Uterus (tissue), 7 donors: ENCODE measurements around the genes ADGRF4, RHAG and GCM1.

DNA sequence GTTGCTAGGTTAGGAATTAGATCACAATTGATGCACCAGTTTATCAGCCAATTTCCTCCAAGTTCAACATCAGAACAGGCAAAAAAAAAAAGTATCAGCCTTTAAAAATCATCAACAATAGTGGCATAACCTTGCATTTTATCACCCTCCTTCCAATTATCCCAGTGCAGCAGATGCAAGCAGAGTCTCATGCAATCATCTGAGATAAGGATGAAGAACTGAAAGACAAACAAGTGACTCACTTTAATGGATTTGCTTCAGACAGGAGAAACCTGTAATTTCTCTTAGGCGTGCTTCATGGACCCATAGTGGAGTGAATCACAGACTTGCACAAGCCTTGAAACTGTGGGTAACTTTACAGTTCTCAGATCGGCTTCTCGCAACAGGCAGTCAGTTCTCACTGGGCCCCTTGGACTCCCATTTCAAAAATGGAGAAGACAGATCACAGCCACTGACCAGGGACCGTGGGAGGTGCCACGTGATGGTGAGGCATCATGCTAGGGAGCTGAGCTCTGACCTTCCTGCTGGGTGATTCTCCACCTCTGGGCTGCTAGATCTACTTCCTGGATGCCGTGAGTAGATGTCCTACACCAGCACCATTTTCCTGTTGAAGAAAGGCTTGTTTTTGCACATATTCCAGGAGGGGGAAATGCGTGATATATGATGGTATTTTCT is at the start of gene ADGRF4:
TSS of gene ADGRF4 (plus strand) at position 358 of the 675 bp plus-strand sequence.
- PRO-cap, 4 experiments: peak in 1 of 4 experiments; most common plus-strand start position 360 of the sequence (in 1)
- RAMPAGE, long total RNA, 2 experiments: start-site peak on the plus strand in 1 of 2 experiments, centred at position 370 of the sequence, 11 reads per replicate
- RRBS: no CpG with 5 or more reads among the region's 7 CpGs

- PRO-cap, 4 experiments: no peak in any of the 4 experiments
- RAMPAGE, long total RNA, 2 experiments: no peak in any of the 2 experiments
- RRBS: 6% methylated on average over 9 of the region's 68 CpGs
Measured at GRCh38 chr6:48068160-48069357, 42.4 kb downstream of the PTCHD4 start.

- PRO-cap, 4 experiments: no peak in any of the 4 experiments
- RAMPAGE, long total RNA, 2 experiments: no peak in any of the 2 experiments
- RRBS: no CpG with 5 or more reads among the region's 3 CpGs
Measured at GRCh38 chr6:49325994-49326752, 136.9 kb downstream of the MMUT start.

- PRO-cap, 4 experiments: peak in 1 of 4 experiments; most common minus-strand start chr6:49542051 (in 1)
- RAMPAGE, long total RNA, 2 experiments: no peak in any of the 2 experiments
- RRBS: no CpG with 5 or more reads among the region's 5 CpGs
Measured at GRCh38 chr6:49541756-49542304, 8.6 kb upstream of the C6orf141 start.

DNA sequence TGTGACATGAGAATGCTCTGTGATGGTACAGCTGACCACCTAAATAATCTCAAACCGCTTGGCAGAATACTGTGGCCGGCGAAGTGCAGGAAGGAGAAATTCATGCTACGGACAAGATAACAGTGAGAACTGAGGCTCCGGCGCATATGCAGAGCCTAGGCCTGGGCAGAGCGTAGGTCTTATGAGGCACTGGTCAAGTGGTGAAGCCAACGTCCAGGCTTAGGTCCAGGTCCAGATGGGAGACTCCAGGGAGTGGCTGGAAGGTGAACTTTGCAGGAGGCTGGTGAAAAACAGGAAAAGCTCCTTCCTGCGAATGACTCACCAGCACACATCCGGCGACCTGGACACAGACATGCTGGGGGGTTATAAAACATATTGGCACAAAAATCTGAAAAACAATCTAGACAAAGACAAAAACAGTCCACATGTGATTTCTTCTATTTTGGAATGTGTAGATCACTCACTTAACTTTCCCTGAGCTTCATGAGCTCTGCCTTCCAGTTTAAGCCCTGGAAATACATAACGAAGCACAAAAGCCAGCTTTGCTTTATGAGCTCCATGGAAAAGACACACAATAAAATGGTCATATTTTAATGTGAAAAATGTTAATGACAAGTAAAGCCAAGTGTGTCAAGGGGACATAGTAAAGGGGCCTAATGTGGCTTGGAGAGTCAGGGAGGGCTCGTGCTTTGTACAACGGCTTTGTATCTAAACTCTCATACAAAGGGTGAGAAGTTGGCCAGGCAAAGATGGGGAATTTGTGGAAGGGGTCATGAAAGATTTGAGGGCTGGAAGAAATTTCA is 15.5 kb downstream of the C6orf141 start:
- PRO-cap, 4 experiments: no peak in any of the 4 experiments
- RAMPAGE, long total RNA, 2 experiments: no peak in any of the 2 experiments
- RRBS: no CpG with 5 or more reads among the region's 14 CpGs

GRCh38 chr6:49636660-49637098 is at the start of gene RHAG:
Gene RHAG, minus strand, starts transcription at chr6:49636839.
- PRO-cap, 4 experiments: no peak in any of the 4 experiments
- RAMPAGE, long total RNA, 2 experiments: no peak in any of the 2 experiments
- RRBS: no CpG with 5 or more reads among the region's 3 CpGs

DNA sequence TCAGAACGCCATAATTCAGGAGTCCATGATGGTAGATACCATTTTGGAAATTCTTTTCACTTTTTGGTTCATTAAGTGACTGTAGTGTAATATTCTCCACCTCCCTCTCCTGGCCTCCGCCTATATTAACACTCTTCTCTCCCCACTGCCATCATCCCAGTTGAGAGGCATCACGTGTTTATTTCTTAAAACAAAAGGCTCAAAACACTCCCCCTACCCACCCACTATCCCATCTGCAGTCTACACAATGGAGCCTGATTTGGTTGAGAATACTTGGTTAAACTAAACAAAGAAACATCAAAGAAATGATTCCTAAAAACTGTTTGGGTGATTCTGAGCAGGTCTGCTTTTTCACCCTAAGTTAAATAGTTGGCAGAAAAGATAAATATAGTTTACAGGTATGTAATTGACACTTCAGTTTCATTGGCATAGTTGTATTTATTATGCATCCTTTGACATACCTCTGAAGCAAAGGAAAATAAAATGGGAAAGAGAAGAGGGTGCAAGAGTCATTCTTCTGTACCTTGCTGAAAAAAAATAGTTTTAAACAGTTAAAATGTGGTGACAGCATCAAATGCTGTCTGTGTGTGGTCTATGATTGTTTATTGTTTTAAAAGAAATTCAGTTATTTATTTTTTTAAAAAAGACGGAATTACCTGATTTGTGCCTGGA is 6.0 kb downstream of the TFAP2B start:
- PRO-cap, 4 experiments: no peak in any of the 4 experiments
- RAMPAGE, long total RNA, 2 experiments: no peak in any of the 2 experiments
- RRBS: no CpG with 5 or more reads among the region's 4 CpGs

DNA sequence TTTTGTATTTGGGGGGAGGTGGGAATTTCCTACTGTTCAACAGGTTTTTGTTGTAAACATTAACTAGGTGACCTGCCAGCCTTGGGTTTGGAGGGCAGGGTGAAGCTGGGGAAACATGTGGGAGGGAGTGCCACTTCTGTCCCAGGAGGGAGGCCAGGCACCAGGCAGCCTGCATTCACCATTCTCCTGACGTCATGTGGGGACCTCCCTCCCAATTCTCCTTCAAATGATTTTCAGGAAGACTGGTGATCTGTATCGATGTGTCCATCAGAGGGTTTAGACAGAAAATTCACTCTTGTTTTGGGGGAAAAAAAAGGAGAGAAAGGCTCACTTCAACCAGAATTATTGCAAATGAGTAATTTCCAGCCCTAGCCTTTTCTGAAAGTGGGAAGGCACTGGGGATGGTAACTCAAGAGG is 37.9 kb upstream of the PKHD1 start:
- PRO-cap, 4 experiments: no peak in any of the 4 experiments
- RAMPAGE, long total RNA, 2 experiments: no peak in any of the 2 experiments
- RRBS: no CpG with 5 or more reads among the region's 2 CpGs

DNA sequence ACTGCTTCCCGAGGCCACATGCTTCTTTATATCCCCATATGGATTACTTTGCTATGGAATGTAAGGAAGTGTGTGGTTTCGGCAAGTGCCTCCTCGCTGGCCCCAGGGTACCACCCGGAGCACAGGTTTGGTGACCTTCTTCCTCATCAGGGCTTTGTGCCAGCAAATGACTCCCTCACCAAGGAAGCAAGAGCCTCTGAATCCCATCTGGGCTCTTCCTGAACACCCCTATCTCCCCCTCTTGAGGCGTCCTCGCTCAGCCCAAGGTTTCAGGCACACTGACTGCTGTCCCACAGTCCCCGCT is 41.9 kb upstream of the IL17A start:
- PRO-cap, 4 experiments: no peak in any of the 4 experiments
- RAMPAGE, long total RNA, 2 experiments: no peak in any of the 2 experiments
- RRBS: no CpG with 5 or more reads among the region's 7 CpGs

DNA sequence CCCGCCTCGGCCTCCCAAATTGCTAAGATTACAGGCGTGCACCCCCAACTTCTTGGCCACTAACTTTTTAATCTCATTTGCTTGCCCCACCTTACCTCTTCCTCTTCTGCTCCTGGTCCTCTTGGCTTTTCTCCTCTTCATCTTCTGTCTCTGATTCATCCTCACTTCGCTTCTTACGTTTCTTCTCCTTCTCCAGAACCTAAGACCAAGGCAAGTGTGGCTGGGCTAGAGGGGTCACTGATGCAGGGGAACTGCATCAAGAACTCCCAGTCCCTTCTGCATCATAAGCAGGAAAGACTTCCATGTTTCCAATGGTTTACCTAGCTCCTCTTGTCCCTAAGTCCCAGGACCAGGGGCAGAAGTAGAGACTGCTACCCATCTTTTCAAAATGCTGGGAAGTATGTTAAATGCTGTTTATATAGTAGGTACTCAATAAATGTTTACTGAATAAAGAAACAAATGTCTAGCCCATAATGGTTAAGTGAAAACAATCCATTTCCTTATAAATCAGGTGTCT is 16.7 kb downstream of the MCM3 start:
- PRO-cap, 4 experiments: no peak in any of the 4 experiments
- RAMPAGE, long total RNA, 2 experiments: no peak in any of the 2 experiments
- RRBS: no CpG with 5 or more reads among the region's 5 CpGs

DNA sequence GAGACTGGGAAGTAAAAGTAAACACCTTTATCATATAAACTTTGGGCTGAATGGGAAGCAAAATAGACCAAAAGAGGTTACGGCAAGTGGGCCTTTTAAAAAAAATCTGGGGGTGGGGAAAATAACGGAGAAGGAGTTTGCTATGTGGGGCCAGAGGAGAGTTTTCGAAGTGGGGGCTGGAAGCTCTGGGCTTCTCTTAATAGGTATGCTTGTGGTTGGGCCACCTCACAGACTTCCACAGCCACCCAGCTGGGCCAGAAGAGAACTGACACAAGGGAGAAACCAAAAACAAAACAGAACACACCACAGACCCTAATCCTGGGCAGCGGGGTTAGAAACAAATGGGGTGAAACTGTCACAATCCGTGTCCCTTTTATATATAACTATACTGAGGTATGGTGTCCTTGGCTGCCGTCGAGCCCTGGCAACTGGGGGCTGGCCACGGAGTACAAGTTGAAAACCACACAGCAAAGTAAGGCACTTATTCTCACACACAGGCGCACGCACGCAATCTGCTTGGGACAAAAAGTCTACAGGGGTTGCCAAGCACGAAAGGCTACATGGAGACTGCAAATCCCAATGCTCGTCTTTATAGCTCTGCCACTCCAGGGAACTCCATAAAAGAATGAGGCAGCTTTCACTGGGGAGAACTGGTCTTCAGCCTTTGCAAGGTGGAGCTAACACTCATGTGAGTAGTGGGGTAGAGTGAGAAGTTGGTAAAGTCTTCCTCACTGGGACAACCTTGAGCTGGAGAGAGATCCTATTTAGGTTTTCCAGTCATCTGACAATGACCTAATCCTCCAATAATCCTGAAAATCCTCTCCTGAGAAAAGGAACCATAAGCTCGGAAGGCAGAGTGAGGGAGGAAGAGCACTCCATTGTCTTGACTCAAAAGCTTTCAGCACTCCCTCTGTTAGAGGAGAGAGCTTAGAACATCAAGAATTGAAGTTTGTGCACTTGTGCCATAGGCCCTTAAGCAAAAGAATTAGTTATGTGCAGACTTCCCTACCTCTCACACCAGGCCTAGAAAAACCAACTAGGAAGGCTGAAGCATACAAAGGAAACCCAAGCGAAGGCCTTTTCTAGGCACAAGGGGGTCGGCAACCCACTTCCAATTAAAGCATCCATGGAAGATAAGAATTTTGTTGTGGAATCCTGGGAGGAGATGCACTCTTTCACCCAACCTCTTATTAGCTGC is 78.1 kb downstream of the TRAM2 start:
- PRO-cap, 4 experiments: peak in 2 of 4 experiments; most common plus-strand start position 849 of the sequence (in 1); most common minus-strand start position 613 of the sequence (in 1)
- RAMPAGE, long total RNA, 2 experiments: start-site peak on the minus strand in 1 of 2 experiments, centred at position 374 of the sequence, 9 reads per replicate
- RRBS: no CpG with 5 or more reads among the region's 16 CpGs

DNA sequence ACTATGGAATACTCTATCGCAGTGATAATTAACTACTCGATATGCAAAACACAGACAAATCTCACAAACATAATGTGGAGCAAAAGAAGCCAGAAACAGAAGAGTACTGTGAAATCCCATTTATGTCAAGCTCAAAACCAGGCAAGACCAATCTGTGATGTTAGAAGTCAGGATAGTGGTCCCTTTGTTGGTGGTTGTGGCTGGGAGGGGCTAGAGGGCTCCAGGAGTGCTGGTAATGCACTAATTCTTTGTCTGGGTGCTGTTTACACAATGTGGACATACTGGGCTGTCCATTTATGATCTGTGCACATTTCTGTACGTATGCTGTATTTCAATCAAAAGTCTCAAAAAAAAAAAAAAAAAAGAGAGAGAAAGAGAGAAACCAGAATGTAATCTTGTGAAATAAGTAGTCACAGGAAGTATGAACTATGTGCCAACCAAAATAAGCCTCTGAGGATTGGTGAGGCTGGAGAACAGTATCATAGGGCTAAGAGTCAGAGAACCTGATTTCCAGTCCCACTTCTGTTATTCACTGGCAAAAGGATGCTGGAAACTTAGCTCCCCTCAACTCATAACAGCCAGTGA is 19.5 kb upstream of the TRAM2 start:
- PRO-cap, 4 experiments: no peak in any of the 4 experiments
- RAMPAGE, long total RNA, 2 experiments: no peak in any of the 2 experiments
- RRBS: no CpG with 5 or more reads among the region's 3 CpGs

DNA sequence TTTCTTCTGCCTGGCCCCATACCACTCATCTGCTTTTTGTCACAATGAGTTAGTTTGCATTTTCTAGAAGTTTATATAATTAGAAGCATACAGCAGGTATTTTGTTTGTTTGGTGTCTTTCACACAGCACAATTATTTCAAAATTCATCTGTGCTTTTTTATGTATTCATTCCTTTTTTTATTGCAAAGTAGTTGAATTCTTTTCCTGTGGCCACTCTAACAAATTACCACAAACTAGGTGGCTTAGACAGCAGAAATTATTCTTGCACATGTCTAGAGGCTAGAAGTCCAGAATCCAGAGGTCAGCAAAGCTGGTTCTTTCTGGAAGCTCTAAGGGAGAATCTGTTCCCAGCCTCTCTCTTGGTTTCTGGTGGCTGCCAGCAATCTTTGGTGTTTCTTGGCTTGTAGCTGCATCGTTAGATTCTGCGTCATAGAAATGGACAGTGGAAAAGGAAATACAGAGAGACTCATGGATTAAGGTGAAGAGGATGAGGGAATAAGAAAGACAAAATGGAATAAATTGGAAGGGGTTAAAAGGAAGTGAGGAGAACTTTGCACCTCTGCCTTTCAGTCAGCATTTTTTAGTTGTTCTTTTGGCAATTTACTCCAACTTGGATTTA is 39.3 kb downstream of the GSTA2 start:
- PRO-cap, 4 experiments: no peak in any of the 4 experiments
- RAMPAGE, long total RNA, 2 experiments: no peak in any of the 2 experiments
- RRBS: no CpG with 5 or more reads among the region's 2 CpGs

- PRO-cap, 4 experiments: no peak in any of the 4 experiments
- RAMPAGE, long total RNA, 2 experiments: no peak in any of the 2 experiments
- RRBS: no CpG with 5 or more reads among the region's 9 CpGs
Measured at GRCh38 chr6:53128580-53129296, 19.9 kb downstream of the GCM1 start.

- PRO-cap, 4 experiments: no peak in any of the 4 experiments
- RAMPAGE, long total RNA, 2 experiments: no peak in any of the 2 experiments
- RRBS: no CpG with 5 or more reads among the region's 6 CpGs
Measured at GRCh38 chr6:53148596-53149067, at the start of gene GCM1. Gene GCM1, minus strand, starts transcription at chr6:53148841.

- PRO-cap, 4 experiments: no peak in any of the 4 experiments
- RAMPAGE, long total RNA, 2 experiments: no peak in any of the 2 experiments
- RRBS: no CpG with 5 or more reads among the region's 3 CpGs
Measured at GRCh38 chr6:53242069-53242320, 93.4 kb upstream of the GCM1 start.

GRCh38 chr6:53334406-53334978 is 14.3 kb downstream of the ELOVL5 start:
- PRO-cap, 4 experiments: no peak in any of the 4 experiments
- RAMPAGE, long total RNA, 2 experiments: no peak in any of the 2 experiments

GRCh38 chr6:53360295-53361061 is 11.7 kb upstream of the ELOVL5 start:
- PRO-cap, 4 experiments: peak in 1 of 4 experiments; most common plus-strand start chr6:53360666 (in 1); most common minus-strand start chr6:53360547 (in 1)
- RAMPAGE, long total RNA, 2 experiments: no peak in any of the 2 experiments
- RRBS: no CpG with 5 or more reads among the region's 11 CpGs

- PRO-cap, 4 experiments: no peak in any of the 4 experiments
- RAMPAGE, long total RNA, 2 experiments: no peak in any of the 2 experiments
Measured at GRCh38 chr6:53375938-53376255, 27.1 kb upstream of the ELOVL5 start.

GRCh38 chr6:53431266-53431761 is 82.6 kb upstream of the ELOVL5 start:
- PRO-cap, 4 experiments: no peak in any of the 4 experiments
- RAMPAGE, long total RNA, 2 experiments: no peak in any of the 2 experiments
- RRBS: no CpG with 5 or more reads among the region's 1 CpG